ENCODE measurements around a stretch of chr11.

- PRO-cap = no peak
- RRBS, 2 experiments = 92 to 94% methylated on average over 1 to 2 of the region's 8 CpGs
Observed at GRCh38 chr11:121291719-121292203, 810 bp upstream of the SC5D start.

DNA sequence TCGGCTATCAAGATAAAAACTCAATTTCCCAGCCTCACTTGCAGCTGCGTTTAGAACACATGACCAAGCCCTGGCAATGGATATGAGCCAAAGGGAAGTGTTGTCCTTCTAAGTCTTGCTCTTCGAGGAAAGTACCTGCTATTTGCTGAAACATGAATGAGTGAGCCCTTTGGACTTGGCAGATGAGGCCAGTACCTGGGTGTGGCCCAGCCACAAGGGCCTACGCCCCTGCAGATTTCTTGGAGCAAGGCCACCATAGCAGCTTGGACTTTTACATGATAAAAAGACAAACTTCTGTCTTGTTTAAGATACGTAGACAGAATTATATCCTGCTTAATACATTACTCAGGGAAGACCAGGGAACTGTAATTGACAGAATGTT is 60.1 kb upstream of the SORL1 start:
- PRO-cap = no peak
- RRBS, 2 experiments = no CpG with 5 or more reads among the region's 5 CpGs

DNA sequence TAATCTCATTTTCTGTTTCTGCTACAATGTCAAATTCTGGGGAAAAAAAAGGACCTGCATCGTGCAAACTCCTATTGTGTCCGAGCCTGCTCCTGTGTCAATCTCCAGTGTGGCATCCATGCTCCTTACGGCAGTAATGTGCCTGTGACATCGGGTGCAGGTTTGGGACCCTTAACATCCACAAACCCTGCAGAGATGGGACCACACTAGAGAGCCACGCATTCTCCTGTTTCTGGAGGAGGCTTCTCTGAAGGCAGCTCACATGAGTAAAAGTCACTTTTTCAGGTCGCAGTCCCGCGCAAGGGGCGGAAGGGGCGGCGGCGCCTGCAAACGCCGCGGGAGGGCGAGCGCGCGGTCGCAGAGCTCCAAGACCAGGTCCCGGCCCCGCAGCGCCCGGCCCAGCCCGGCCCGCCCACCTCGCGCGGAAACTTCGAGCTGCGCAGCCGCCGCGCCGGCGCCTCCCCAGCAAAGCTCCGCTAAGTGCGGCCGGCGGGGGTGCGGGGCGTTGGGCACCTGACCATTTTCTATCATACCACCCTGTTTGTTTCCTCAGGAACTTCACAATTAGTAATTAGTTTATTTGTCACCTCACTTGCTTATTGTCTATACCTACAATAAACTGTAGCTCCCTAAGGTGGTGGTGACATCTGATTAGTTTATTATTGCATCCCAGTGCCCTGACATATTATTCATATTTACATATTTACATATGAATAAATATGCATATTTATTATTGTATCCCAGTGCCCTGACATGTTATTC is 25.0 kb upstream of the SORL1 start:
- PRO-cap = no peak
- RRBS, 2 experiments = 6 to 11% methylated on average over 11 of the region's 42 CpGs

GRCh38 chr11:121446781-121447123 is 5.4 kb upstream of the SORL1 start:
- PRO-cap = no peak
- RRBS, 2 experiments = no CpG with 5 or more reads among the region's 4 CpGs

DNA sequence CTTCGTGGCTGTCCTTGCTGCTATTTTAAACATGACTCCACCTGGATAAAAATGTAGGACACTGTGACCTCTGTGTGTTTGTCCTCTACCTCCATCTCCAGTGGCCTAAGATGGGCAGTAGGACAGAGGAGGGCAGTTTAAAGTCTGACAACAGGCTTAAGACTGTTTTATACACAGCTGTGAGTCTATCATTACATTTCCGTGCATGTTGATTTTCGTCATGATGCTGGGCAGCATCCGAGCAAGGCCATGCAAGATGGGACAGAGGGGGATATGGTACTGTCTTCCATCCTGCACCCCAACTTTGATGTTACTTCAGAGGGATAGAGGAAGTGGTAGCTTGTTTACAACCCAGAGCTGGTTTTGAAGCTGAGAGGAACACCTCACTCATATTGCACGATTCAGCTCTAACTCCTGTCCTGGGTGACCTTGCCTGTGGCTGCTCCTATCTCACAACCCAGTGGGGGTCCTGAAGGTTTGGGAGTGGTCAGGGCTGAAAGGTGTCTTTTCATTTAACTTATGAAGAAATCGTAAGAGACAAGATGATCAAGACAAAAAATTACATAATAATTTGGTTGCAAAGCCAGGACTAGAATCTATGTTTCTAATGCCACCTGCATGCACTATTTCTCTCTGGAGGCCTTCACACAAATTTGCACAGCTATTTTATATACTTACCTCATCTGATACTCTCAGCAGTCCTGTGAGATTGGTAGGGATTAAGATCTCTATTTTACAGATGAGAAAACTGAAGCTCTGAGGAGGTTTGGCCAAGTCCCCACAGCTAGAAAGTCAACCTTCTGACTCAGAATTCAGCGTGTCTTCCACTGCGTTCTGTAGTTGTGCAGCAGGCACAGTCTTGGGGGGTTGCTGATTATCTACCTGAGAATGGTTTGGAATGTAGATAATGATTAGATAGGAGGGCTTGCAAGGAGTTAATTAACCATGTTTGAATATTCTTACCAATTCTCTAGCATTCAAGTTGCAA is 2.8 kb upstream of the SORL1 start:
- PRO-cap = no peak
- RRBS, 2 experiments = no CpG with 5 or more reads among the region's 8 CpGs

DNA sequence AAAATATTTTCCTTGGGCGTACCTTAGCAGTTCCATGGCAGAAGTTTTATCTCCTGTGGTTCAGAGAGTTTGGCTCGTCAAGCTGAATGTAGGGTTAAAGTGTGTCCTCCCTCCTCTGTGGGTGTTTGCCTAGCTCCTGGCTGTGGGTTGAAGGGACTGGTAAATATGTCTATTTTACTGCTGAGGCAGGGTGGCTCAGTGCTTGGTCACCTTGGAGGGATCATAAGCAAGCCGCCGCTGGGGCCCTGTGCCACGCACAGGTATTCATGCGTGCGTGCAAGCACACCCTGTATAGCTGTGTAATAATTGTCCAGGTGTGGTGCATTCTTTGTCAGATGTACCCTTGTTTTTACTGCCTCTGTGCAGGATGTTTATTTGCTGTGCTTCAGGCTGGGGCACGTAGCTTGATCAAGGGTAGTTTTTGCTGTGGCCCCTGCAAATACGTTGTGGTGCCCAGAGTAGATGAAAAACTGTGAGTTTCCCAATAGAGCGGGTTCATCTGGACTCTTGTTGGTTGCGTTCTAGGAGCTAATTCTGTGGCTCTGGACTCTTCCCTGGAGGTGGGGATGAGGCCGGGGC is 768 bp upstream of the SORL1 start:
- PRO-cap = no peak
- RRBS, 2 experiments = no CpG with 5 or more reads among the region's 12 CpGs

DNA sequence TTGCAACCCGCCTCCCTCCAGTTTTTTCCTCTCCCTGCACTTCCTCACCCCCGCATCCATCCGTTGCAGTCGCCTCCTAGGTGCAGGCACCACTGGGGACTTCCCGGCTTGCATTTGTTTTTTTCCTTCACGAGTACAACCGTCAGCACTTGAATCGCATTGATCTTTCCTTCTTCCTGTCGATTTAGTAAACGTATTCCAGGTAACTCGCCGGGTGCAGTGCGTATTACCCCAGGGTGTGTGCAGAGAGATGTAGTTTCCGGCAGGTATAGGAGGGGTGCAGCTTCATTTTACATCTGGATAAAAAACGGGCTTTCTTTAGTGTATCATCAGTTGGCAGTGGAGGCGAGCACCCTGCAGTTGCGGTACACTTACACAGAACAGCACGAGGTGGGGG is 511 bp downstream of the SORL1 start:
- PRO-cap = bidirectional peak, plus-strand start at position 329 of the sequence, minus-strand start at position 341 of the sequence
- RRBS, 2 experiments = 0 to 6% methylated on average over 4 of the region's 18 CpGs

GRCh38 chr11:121459398-121460109 is 7.4 kb downstream of the SORL1 start:
- PRO-cap = no peak
- RRBS, 2 experiments = no CpG with 5 or more reads among the region's 8 CpGs

DNA sequence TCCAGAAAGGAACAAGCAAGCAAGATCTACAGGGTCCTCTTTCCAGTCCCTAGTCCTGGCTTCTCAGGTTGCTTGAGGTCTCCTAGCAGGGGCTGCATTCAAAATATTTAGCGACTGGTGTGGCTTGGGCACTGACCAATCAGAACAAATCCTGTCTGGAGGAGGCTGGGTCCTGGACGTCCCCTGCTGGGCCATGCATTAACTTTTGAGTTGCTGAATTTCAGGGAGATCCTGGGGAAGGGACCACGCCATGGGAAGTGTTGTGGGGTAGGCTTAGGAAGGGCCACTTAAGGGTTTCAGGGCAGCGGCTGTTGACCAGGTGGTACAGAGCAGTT is 27.3 kb downstream of the SORL1 start:
- PRO-cap = no peak
- RRBS, 2 experiments = no CpG with 5 or more reads among the region's 4 CpGs

GRCh38 chr11:121576544-121577017 is 124.5 kb downstream of the SORL1 start:
- PRO-cap = no peak
- RRBS, 2 experiments = no CpG with 5 or more reads among the region's 7 CpGs

DNA sequence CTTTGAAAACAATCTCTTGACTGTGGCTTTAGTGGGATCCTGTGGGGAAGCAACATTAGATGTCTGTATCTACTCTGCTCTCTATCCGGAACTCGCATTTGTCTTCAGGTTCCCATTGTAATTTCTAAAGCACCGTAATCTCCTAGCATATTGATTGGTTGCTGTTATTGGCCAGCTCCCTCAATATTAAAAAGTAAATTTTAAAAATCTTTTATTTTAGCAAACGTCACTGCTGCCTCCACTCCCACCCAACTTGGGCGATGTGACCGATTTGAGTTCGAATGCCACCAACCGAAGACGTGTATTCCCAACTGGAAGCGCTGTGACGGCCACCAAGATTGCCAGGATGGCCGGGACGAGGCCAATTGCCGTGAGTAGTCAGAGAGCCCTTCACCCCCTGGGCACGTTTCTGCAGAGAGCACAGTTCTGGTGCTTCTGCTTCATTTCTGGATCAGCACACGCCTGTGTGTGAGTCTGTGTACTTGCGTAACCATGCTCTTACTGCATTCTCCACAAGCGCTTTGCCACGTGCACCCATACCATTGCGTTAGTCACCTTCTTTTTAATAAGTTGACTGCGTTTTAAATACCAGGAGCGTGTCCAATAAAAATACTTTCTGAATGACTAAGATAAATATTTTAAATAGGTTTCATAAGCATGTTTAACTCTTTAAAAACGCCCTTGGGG is 143.4 kb downstream of the SORL1 start:
- PRO-cap = no peak
- RRBS, 2 experiments = no CpG with 5 or more reads among the region's 23 CpGs

- PRO-cap = no peak
- RRBS, 2 experiments = no CpG with 5 or more reads among the region's 5 CpGs
Observed at GRCh38 chr11:121635086-121635453, 183.0 kb downstream of the SORL1 start.

GRCh38 chr11:121887597-121888020 is 228.4 kb downstream of the BLID start:
- PRO-cap = no peak
- RRBS, 2 experiments = no CpG with 5 or more reads among the region's 2 CpGs

- PRO-cap = no peak
- RRBS, 2 experiments = no CpG with 5 or more reads among the region's 2 CpGs
Observed at GRCh38 chr11:121930675-121930925, 185.4 kb downstream of the BLID start.

GRCh38 chr11:122046712-122047086 is 69.3 kb downstream of the BLID start:
- PRO-cap = no peak
- RRBS, 2 experiments = no CpG with 5 or more reads among the region's 7 CpGs

DNA sequence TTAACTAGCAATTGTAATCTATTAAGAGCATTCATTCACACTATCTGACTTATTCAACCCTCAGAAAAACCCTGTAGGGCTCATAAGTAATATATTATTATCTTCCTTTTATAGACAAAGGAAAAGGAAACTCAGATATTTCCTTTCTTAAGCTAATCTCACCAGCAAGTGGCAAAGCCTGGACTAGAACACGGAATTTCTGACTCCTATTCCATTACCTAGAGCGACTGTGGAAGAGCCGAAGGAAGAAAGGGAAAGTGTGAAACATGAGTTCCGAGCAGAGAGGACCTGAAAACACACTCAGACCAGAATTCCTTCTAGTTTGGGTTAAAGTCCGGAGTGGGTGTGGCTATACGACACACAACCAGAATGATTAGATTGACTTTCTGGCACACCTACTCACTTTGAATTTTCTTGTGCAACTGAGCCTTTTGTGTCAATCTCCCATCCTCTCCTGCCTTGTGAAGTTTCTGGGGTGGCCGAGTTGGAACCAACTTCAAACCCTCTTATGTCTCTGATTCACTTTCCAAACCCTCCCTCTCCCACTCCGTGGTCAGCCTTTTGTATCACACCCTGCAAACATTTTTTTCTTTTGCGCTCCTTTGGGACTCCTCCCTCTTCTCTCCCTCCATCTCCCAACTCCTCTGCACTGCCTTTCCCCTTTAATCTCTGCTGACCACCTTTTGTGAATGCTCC is 86.2 kb upstream of the BLID start:
- PRO-cap = no peak
- RRBS, 2 experiments = no CpG with 5 or more reads among the region's 9 CpGs

- PRO-cap = no peak
- RRBS, 2 experiments = no CpG with 5 or more reads among the region's 7 CpGs
Observed at GRCh38 chr11:122215342-122215739, 99.3 kb upstream of the BLID start.

DNA sequence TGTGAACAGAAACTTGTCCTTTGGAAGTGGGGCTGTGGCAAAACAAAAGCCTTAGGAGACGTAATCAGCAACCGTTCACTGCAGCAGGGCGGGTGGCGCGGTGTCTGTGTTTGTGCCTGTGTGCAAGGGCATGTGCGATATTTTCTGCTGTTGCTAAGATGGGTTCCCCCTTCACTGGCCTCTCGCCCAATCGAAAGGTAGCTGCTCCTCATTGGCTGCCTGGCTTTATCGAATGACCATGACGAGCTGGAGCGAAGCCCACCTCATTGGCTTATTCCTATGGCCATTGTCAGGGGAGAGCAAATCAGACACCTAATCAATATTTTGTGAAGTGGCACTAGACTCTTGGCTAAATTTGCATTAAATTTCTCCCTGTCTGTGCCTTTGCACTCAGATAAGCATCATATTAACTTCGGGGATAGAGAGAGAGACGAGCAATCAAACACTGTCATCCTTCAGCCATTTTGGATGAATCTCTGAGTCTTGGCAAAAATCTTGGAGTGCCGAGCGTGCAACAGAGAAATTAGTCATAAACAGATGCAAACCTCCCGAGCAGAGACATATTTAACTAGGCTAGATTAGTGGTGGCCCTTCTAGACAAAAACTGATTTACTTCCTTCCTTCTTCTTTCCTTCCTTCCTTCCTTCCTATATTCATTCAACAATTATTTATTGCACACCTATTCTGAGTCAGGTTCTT is 114.2 kb upstream of the BLID start:
- PRO-cap = no peak
- RRBS, 2 experiments = no CpG with 5 or more reads among the region's 16 CpGs

DNA sequence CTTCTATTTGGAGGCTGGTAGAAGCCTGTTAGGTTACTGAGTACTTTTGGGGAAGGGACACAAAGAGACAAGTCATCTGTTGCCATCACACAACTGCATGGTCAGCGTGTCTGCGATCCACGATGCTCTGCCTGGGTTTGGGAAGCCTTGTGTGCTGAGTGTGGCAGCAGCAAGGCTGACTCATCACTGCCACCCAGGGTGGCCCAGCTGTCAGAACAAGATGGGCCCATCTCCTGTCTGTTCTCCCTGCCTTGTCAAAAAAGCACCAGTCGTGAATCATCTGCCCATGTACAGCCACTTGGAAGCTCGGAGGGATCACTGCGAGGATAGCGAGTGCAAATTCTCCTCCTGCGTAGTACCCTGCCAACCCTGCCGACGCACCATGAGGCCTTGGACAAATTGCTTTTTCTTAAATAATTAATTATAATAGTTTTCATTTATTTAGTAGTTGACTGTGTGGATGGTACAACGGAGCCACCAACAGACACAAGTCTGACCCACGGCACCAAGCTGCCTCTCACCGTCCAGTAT is 26.3 kb downstream of the UBASH3B start:
- PRO-cap = no peak
- RRBS, 2 experiments = no CpG with 5 or more reads among the region's 13 CpGs

DNA sequence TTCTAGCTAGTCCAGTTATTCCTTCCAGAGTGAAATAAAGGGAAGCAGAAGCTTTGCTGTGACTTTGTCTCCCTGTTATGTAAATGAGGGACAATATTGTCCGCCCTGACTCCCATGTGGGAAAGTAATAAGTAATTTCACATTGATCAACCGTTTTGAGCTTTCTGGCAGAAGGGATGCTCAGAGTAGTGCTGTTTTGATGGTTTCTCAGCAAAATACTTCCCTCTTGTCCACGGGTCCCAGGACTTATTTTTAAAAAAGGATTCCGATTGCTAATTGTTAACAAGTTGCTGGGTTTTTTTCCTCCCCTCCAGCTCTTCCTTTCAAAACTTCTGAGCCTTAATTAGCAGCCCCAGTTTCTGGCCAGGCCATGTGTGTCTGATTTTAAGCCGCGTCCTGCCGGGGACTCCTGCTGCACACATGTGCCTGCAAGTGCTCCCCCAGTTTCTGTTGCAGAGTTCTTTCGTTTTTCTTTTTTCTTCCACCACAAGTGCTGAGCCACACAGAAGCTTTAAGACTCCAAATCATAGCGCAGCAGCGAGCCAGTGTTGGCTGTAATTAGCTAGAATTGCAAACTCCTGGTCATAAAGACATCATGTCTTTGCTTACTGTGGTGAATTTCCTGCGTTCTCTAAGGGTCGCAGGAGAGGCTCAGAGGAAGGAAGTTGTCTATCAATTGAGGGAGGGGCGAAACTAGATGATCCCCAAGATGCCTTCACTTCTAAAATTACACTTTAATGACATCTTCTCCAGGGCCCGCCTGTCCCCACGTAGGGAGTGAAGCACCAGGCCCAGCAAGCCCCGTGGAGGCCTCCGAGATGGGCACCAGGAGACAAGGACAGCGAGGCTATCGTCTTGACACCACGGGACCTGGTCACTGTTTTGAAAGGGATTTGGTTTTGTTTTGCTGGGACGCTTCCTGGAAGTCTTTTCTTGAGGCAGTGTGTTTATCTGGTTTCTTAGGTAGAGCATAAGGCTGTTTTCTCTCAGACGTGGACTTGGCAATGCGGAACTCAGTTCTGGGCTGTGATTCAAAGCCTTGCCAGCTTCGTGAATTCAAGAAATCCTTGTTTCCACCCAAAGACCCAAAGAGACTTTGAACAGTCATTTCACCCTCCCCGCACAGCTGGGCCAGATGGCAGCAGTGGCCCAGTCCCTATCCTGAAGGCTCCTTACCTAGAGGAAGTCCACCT is 71.6 kb downstream of the UBASH3B start:
- PRO-cap = no peak
- RRBS, 2 experiments = no CpG with 5 or more reads among the region's 25 CpGs